Thoracic aorta (tissue), 1 donor: ENCODE measurements around the gene RTRAF.

DNA sequence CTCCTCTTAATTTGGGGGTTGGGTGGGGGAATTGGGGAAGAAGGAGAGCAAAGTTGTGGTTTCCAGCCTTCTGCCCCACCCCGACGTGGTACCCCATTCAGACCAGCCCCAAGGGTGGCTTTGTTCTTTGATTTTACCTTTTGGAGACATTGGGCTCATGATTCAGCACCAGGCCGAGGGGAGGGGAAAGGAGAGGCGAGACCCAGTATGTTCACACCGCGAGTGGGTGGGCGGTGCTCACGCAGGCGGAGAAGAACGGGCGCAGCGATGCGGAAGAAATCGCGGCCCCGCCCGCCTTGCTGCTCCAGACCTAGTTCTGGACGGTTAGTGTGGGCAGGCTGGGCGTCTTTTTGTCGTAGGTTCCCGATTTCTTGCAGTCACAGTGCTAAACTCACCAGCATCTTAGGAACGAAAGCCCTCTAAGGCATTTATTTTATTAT lies 978 bp downstream of the ATL1 start:
- RAMPAGE, long total RNA, result no peak

DNA sequence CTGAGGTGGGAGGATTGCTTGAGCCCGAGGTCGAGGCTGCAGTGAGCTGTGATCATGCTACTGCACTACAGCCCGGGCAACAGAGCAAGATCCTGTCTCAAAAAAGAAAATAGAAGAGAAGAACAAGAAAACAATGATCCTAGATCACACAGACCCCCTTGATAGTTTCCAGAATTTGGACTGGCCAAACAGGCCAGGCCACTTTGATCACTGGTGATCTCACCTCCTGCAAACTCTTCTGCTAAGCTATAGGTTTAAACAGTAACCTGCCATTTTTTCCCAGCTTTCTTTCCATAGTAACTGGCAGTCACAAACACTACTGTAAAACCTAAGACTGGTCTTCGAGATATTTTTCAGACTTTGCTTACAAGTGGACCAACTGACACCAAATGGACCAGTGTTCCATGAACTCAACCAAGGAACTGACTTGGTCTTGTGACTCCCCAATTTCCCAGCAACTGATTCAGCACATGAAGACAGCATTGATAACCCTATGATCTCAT lies 8.3 kb downstream of the SAV1 start:
- RAMPAGE, long total RNA, result no peak

DNA sequence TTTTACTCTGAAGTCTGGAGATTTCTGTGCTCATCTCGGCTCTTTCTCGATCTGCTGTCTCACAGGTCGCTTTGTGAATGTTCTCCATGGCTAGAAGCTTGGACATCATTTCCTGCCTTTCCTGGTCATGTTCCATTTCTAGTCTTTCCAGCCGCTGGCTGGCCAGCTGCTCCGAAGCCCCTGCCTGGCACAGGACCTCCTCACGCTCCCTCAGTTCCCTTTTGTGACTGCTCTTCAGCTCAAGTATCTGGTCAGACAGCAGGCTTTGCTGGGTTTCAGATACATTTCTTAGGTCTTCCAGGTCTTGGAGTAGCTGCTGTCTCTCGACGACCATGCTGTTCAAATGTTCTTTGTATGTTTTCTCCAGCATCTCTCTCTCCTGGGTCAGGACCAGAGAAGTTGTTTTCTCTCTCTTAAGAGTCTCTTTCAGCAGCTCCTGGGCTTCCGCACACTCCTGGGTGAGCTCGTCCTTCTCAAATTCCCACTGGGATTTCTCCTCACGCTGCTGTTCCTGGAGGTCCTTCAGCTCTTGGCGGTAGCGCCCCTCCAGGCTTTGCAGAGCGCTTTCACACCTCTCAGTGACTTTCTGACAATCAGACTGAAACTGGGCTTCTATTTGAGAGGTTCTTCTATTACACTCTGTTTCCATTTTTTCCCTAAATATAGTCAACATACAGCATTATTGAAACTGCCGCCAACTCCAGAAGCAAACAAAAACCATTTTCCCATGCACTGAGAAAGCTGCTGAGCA lies 72.8 kb downstream of the NIN start:
- RAMPAGE, long total RNA, result start-site peak on the minus strand centred at position 346 of the sequence, 40 bp wide, 26 reads; start-site peak on the minus strand centred at position 457 of the sequence, 53 bp wide, 28 reads

- RAMPAGE, long total RNA, result no peak
Measured at GRCh38 chr14:50823503-50824439, 7.2 kb downstream of the NIN start.

- RAMPAGE, long total RNA, result no peak
Measured at GRCh38 chr14:50926842-50927319, 17.4 kb downstream of the PYGL start.

DNA sequence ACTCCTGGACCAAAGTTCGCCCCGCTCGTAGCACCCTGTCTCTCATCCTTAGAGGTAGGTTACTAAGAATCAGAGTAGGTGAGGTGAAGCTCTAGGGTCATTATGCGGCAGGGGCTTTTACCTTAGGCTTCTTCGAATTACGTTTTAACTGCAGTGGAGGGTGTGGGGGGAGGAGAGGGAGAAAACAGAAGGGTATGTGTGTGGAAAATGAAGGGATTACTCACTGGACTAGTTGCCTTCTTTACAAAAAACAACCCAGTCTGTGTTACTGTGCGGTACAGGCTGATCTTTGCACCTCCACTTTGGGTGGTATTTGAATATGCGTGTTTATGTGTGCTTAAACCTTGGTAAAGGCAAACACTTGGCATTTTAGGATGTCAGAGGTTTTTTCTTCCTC lies 767 bp upstream of the PYGL start:
- RAMPAGE, long total RNA, result no peak

DNA sequence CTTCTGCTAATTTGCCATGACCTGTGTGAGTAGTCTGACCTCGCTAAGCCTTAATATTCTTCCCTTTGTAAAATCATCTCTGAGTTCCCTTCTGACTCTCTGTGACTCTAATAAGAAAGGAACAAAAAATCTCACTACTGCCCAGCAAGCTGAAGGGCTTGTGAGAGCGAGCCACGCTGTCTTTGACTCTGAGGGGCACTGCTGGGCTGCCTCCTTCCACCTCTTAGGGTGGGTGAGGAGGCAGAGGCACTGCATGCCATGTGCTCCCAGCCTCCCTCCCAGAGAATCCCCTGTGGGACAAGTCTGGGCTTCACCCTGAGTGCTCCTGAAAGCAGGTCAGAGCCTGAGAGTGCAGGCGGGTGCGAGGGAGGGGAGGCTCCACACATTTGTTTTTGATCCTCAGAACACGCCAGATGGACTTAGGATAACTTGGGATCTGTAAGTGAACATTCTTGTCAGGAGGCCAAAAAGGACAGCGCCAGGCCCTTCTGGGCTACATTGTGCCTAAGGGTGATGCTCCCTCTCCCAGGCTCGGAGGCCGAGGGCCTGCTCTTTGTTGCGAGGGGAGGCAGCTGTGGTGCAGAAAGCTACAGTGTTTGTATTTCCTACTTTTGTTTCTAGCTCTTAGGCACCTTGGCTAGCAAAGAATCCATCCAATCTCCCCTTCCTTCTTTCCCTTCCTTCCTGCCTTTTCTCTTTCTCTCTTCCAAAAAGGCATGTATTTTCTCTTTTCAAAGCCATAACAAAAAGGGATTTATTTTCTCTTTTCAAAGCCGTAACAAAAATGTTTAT lies 155.4 kb downstream of the TMX1 start:
- RAMPAGE, long total RNA, result no peak

- RAMPAGE, long total RNA, result no peak
Measured at GRCh38 chr14:51652424-51652967, 786 bp downstream of the FRMD6 start.

DNA sequence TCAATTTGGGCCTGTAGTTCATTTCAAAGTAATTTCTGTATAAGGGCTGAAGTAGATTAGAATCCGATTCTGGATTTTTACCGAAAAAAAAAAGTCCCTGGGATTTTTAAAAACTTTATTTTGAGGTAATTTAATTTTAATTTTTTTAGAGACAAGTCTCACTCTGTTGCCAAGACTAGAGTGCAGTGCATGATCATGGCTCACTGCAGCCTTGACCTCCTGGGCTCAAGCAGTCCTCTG lies 18.2 kb downstream of the FRMD6 start:
- RAMPAGE, long total RNA, result no peak

DNA sequence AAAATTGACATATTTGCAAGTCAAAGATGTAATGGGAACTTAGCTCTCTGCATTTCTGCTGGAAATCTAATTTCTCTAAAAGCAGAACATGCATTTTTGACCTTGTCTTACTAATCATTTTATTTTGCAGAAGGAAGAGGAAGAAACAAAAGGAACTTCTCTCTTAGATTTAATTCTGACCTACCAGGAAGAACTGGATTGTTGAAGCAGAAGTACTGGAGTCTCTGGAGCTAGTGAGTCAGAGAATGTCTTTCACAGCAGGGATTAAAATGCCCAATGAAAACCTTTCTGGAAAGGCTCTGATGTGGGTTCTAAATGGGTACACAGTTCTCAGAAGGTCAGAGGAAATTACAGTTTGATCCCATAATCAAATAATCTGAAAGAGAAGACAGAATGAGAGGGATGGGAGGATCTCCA lies 70.8 kb upstream of the GNG2 start:
- RAMPAGE, long total RNA, result no peak

- RAMPAGE, long total RNA, result no peak
Measured at GRCh38 chr14:51866122-51866703, 5.8 kb downstream of the GNG2 start.

DNA sequence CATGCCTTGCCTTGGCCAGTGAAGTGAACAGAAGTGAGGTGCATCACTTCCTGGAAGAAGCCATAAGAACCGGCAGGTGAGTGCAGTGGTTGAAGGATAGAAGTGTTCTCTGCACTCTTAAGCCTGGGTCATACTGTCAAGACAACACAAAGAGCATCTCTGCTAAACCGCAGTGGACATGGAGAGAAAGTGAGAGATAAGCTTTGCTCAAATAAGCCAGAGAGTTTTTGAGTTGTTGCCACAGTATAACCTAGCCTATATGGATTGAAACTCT lies 11.5 kb downstream of the GNG2 start:
- RAMPAGE, long total RNA, result no peak

DNA sequence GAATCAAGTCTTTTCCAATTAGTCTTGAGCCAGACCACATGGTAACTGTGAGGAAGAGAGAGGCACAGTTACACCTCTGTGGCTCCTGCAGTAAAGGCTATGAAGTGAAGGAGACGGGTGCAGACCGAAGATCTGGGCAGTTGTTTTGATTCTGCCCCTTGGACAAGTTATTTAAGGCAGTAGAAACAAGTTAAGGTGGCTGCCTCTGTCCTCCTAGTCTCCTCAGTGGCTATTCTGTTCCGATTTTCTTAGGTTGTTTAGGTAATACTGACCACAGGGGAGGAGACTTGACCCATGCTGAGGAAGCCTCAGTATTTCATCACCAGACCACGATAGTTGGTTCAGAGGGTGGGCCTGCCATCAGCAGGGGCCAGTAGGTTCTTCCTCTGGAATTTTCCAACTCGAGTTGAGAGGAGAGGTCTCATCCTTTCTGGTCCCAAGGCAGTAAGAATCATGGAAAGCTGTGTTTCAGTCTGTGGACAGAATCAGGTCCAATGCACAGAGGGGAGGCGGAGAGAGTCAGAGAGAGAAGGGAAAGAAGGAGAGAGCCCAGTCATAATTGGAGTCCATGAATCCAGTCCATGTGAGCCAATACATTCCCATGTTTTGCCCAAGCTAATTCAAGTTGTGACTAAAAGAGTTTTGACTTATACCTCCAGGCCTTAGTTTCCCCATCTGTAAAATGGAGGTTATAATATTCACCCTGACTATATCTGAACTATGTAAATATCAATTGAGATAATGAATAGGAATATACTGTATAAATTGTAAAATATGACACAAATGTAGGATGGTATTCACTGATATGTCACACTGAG lies 24.3 kb downstream of the GNG2 start:
- RAMPAGE, long total RNA, result no peak

GRCh38 chr14:51989455-51990595 lies at the start of gene RTRAF:
Gene RTRAF, plus strand, starts transcription at chr14:51989546.
- RAMPAGE, long total RNA, result start-site peak on the plus strand at chr14:51989542-51989622, 1,078 reads

- RAMPAGE, long total RNA, result no peak
Measured at GRCh38 chr14:52067635-52068716, 883 bp downstream of the NID2 start.

GRCh38 chr14:52080329-52081142 lies 11.7 kb upstream of the NID2 start:
- RAMPAGE, long total RNA, result no peak

DNA sequence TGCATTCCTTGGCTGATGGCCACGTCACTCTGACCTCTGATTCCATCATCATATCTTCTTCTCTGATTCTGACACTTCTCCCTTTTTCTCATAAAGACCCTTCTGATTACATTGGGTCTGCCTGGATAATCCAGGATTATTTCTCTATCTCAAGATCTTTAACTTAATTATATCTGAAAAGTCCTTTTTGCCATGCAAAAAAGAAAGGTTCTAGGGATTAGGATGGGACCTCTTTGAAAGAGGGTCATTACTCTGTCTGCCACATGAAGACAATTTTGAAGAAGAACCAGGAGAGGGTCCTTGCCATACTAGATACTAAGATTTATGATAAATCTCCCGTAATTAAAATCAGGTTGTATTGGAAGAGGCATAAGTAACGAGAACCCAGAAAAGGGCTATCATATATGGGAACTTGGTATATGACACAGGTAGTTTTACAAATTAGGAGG lies 31.1 kb downstream of the PTGER2 start:
- RAMPAGE, long total RNA, result no peak

GRCh38 chr14:52457809-52458422 lies 94.4 kb downstream of the TXNDC16 start:
- RAMPAGE, long total RNA, result no peak

GRCh38 chr14:52918509-52918999 lies 32.3 kb downstream of the FERMT2 start:
- RAMPAGE, long total RNA, result no peak

DNA sequence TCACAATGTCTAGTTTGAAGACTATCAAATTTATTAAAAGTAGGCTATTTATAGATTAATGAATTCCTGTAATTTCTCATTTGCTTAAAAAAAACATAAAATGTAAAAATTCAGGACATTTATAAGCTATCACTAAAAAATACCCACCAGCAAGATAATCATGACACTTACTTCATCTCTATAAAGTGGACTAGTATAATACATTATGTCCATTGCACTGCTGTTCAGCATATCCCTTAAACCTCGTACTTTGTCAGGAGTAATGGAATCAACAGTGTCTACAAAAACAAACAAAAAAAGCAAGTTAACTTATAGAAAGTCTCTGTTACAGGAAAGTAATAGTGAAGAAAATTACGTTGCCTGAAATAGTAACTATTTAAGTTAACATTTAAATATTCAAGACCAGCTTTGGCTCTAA lies 80.7 kb downstream of the DDHD1 start:
- RAMPAGE, long total RNA, result no peak